ENCODE results near the gene ZNF658.

DNA sequence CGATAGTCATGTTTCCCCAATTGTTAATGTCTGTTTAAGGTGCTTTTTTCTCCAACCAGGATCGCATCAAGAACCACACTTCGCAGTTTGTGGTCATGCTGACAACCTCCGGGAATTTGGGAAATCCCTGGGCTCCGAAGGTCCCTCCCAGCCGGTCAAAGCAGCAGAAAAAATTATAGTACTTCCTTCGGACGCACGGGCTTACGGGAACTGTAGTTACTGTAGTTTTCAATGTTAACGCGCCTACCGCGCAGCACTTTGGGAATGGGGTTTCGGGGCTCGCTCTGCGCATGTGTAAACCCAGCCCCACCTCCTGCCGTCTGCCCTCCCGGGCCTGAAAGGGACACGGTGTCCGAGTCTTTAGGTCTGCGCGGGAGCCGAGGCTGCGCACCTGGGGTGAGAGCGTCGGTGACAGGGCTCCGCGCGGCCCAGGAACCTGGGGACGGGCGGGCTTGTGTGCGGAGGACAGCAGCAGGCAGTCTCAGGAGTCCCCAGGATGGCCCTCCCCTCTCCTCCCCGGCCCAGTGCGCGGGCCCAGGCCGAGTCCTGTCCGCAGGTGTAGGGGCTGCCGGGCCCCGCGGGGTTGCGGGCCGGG is at the start of gene ZNF658:
TSS of gene ZNF658 (plus strand) at position 285 of the 595 bp plus-strand sequence.
- PRO-cap, result bidirectional peak, plus-strand start at position 295 of the sequence, minus-strand start at position 74 of the sequence
- RRBS, 2 experiments, result no CpG with 5 or more reads among the region's 43 CpGs

DNA sequence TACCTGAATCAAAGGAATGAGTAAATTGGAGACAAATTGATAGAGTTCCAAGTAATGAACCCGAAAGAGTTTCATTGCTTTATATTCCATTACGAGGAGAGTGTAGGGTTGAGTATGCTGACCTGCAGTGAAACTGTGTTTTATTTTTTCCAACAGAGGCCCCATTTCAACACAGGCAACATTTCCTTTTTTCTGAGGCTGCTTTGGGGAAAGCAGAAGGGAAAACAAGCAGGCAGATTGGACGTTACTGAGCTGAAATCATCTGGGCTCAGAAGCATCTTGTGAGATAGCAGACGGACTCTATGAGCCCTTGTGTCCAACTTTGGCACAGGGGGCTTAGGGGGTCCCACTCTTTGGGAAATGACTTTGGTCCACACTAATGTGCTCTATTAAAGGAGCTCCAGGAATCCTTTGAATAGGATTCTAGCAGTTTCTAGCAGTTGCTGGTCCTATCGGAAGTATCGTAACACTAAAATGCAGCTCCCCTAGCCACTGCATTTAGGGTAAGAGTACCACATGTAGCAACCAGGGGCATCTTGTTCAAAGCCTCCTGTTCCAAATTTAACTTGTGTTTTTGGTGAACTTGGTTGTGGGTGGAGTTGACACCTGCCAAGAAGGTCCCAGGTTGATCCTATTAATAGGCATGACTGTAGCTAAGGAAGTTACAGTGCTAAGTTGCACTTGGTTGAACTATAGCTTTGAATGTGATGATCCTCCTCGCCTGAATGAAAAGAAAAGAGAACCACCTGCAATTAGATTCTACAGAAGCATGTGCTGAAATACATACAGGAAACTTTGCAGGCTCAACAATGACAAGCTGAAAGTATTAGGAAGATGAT is 64.8 kb upstream of the PIP5K1B start:
- PRO-cap, result no peak
- RRBS, 2 experiments, result no CpG with 5 or more reads among the region's 7 CpGs

- PRO-cap, result no peak
- RRBS, 2 experiments, result no CpG with 5 or more reads among the region's 10 CpGs
Measured at GRCh38 chr9:68780691-68781226, 894 bp downstream of the PABIR1 start.

- PRO-cap, result no peak
- RRBS, 2 experiments, result no CpG with 5 or more reads among the region's 11 CpGs
Measured at GRCh38 chr9:68871778-68872738, 92.2 kb downstream of the PABIR1 start.

DNA sequence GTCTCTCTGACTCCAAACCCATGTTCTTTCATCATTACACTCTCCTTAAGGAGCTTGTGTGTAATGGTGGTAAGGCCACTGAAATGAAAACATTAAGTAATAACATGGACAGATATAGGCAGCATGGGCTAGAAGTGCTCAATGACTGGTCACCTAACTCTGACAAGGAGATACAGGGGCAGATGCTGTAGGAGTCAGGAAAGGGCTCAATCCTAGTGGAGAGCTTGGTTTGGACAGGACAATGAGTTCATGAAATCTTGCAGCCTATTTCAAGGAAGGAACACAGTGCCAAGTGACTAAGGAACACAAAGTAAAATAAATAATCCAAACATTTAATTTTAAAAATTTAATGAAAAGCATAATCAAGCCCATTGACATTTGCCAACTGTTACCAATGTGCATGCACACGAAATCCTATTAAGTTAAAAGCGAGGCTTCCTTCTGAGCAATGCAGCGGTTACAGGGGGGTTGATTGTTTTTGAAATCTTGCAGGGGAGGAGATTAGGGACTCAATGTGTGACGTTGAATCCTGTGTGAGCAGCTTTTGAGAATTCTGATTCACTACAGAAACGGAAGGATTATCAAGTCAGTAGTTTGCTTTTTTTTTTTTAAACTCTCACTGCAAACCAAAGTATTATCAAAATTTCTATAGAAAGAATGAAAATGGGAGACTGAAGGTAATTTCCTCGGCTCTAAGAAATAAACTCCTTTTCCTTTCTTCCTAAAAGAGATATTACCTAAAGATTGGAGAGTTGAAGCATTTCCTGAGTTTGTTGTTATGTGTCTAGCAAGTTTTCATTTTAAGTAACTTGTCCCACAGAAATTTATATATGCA is 109.5 kb downstream of the PRKACG start:
- PRO-cap, result no peak
- RRBS, 2 experiments, result no CpG with 5 or more reads among the region's 6 CpGs

- PRO-cap, result no peak
- RRBS, 2 experiments, result no CpG with 5 or more reads among the region's 4 CpGs
Measured at GRCh38 chr9:68917478-68918092, 96.3 kb downstream of the PRKACG start.

GRCh38 chr9:69024617-69025065 is 10.7 kb upstream of the PRKACG start:
- PRO-cap, result no peak
- RRBS, 2 experiments, result no CpG with 5 or more reads among the region's 4 CpGs

- PRO-cap, result no peak
- RRBS, 2 experiments, result no CpG with 5 or more reads among the region's 7 CpGs
Measured at GRCh38 chr9:69177581-69178090, 3.6 kb downstream of the TJP2 start.

DNA sequence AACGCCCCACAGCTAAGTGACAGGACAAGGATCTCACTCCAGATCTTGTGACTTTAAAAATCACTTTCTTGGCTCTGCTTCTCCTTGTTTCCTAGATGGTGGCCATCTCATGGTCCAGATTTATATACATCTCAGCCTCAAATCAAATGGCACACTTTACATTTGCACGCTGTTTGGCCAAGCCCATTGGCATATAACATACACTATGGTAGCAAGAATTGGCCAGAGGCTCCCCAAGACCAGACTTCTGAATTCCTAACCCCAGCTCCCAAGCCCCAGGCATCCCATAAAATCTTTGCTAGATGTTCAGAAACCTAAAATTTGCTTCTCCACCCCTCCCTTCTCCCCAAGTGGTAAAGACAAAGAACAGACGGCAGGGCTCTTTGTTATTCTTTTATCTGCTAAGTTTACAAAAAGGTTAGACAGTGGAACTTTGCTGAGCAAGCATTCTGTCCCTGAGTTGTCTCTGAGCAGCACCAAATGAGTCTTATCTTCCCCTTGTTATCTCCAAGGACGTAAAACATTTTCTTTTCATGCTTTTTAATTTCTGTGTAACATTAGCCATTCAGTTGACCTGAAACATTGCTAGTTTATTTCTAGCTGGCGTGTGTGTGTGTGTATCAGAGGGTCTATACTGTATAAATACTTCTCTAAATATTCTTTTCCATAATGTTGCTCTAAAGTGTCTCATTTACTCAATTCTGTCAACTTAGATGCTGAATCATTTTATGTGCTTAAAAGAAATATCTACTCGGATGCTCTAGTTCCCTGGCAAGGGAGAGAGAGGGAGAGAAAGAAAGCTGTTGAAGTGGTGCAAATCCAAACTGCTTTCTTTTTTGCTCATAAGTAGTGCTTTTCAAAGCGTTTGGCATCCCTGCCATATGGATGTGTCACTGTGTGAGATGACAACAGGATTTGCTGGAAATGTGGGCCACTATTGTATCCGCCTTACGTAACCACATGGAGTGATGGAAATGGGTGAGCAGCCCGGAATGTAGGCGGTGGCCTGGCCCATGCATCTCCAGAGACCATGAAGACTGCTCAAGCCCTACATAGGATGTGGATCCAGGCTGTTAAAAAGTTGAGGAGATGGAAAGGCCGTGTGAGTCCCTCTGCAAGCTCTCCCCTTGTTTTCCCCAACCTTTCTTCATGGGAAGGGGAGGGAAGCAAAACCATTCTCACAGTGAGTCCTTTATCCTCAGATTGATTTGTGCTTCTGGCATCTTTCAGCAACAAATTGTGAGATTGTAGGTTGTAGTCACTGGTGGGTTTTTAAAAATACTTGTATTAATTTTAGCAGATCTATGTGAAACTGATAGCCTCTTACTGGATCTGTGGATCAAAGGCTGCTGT is 30.5 kb downstream of the TJP2 start:
- PRO-cap, result no peak
- RRBS, 2 experiments, result no CpG with 5 or more reads among the region's 12 CpGs

DNA sequence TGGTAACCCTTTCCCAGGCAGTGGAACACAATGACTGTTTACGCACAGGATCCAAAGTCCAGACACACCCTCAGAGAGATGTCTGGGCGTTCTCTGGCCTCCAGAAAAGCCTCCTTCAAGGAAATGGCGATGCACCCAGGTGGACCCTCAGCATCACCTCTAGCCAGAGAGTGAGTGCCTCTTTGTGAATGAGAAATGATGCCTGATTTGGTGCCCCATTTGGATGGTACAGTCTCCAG is 145.5 kb downstream of the ENTREP1 start:
- PRO-cap, result no peak
- RRBS, 2 experiments, result no CpG with 5 or more reads among the region's 3 CpGs

GRCh38 chr9:69574104-69574552 is 98.0 kb downstream of the APBA1 start:
- PRO-cap, result no peak
- RRBS, 2 experiments, result no CpG with 5 or more reads among the region's 4 CpGs

DNA sequence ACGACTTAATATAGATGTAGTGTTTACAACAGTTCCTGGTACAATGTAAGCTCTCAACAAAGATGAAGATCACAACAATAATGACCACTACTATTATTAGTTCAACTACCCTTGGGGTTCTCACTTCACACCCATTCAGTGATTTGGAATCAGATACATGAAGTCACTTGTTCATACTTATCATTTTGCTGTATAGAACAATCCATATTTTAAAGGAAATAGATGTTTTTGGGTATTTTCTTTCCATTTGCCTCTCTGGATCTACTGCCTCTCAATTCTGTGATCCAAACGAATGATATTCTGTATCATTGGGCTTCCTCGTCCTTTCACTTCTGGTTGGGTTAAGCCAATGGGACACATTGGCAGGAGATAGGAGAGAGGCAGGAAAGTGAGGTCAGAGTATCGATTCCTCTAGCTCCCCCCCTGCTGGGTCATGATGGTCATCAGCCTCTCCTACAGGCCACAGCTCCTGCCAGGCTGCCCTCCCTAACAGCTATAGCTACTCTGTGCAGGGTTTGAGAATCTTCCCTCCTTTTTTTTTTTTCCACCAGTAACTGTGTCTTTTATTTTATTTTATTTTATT is 39.5 kb downstream of the APBA1 start:
- PRO-cap, result no peak
- RRBS, 2 experiments, result no CpG with 5 or more reads among the region's 4 CpGs

DNA sequence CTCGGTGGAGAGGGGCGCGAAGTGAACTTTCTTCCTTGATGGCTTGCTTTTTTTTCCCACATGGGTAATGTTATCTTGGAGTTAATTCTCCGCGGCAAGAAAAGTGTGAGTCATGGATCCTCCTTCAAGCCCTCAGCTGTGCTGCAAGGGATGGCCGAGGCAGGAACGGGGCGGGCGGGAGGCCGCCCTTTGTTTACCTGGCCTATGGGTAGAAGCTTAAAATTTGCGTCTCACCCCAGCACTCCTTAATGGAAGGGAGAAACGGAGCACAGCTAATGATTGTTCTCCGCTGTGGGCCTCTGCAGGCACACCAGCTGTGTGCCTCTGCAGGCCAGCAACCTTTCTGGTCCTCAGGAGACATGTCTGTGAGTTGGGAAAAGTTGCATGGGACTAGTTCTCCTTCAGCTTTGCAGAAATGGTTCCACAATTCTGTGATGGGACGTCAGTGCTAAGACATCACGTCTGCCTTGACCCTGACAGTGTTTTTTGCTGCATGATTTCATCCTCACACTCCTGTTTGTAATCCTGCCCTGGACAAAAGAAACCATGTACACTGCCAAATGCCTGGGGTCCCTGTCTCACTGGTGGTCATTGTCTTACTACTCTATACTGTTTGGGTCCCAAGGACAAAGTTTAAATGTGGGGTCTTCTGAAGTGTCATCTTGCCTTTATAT is 1.2 kb downstream of the MAMDC2 start:
- PRO-cap, result no peak
- RRBS, 2 experiments, result no CpG with 5 or more reads among the region's 15 CpGs

DNA sequence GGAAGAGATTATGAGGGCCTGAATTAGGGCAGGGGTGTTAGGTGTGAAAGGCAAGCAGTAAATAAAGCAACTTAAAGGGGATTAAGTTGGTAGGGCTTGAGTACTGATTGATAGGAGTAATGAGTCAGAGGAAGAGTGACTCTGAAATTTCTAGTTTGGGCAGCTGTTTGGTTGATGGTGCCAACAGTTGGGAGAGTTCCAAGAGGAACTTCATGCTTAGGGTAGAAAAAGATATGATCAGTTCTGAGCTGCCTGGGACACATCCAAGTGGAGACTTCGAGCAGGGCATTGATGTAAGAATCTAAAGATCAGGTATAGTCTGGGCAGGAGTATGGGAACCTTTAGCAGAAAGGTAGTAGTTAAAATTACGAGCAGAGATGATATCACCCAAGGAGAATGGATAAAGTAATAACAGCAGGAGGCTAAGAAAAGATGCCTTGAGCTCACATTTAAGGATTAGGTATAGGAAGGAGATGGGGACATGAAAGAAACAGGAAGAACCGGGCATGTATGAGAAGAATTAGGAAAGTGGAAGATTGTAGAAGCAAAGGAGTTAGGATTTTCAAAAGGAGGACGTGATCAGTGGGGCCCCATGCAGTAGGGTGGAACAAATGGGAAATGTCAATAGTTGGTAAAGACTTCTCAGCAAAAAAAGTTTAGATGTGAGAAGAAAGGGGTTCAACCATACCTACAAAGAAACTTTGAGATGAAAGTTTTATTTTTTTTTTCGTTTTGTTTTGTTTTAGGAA is 10.4 kb downstream of the MAMDC2 start:
- PRO-cap, result no peak
- RRBS, 2 experiments, result no CpG with 5 or more reads among the region's 5 CpGs

DNA sequence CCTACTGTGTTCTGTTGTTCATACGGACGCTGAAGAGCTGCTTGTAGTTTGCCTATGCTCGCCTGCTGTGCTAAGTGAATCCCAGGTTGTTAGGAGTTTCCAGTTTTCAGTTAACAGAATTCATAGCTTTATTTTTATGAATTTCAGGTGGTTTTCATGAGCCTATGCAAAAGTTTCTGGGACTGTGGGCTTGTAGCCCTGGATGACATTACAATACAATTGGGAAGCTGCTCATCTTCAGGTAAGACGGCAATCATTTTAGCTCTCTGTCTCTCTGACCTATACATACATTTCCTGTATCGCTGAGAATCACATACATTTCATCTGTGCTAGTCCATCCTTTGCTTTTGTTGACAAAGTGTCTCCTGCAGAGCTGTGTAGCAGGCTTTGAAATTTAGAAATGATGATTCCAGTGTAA is 90.2 kb upstream of the SMC5 start:
- PRO-cap, result no peak
- RRBS, 2 experiments, result no CpG with 5 or more reads among the region's 5 CpGs

DNA sequence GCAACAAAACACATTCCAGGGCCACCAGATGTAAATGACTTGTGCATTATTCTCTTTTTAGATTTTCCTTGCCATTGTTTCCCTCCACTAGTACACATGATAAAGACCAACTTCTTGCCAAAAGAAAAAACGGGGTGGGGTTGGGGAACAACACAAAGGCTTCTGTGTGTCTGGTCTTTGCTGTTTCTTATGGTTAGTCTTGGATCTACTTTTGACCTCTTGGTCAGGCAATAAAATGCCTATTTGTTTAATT is 56.6 kb upstream of the KLF9 start:
- PRO-cap, result no peak
- RRBS, 2 experiments, result no CpG with 5 or more reads among the region's 1 CpG

GRCh38 chr9:70484489-70484990 is 70.1 kb upstream of the KLF9 start:
- PRO-cap, result no peak
- RRBS, 2 experiments, result no CpG with 5 or more reads among the region's 4 CpGs

DNA sequence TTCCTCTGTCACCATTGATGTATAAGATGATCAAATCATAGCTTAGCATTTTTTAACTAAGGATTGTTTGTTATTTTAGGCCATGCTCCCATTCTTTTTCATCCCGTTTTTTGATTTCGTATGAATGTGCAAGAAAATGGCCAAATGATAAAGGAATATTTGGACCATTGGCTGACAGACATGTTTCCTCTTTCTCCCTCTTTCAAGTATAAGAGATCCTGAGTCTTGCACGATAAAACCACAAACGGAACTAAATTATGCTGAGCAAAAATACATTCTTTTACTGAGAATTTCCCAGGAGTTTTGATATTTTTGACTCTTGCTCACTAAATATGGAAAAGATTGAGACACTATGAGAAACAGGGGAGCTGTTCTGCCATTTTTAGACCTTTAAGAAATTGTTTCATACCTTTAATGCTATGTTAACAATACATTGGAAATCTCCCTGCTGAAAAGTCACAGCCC is 90.4 kb upstream of the KLF9 start:
- PRO-cap, result no peak
- RRBS, 2 experiments, result no CpG with 5 or more reads among the region's 4 CpGs

GRCh38 chr9:70597455-70597907 is 183.0 kb upstream of the KLF9 start:
- PRO-cap, result no peak
- RRBS, 2 experiments, result no CpG with 5 or more reads among the region's 2 CpGs

DNA sequence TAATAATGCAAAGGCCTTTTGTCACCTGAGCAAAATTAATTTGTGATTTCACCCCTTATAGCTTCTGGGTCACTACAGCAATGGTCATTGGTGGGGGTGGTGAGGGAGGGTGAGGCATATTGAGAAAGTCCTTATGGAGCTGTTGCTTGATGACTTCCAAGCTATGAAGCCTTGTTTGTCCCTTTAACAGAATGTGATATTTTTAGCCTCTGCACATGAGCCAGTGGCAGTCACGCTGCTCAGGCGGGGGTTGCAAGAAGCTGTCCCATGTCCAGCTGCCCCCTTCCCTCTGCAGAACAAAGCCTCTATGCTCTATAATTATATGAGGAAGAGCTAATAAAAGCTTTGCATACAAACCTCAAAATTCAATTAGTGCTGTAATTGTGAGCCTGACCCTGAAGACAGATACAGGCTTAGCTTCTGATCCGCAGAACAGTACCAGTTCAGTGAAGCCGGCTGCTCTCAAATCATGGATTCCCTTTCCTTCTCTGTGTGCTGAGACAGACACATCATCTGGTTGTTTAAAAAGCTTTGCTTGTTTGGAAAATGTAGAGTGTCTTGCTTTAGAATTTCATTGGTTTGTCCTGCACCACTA is 200.7 kb upstream of the KLF9 start:
- PRO-cap, result no peak
- RRBS, 2 experiments, result no CpG with 5 or more reads among the region's 4 CpGs